Skeletal muscle satellite cell (primary cell): ENCODE measurements around the genes GRIN3B, FAM174C, GAMT, RPS15 and C19orf25.

GRCh38 chr19:944042-944659, 18.3 kb downstream of the ARID3A start:
- CAGE, long polyA plus RNA: no peak

DNA sequence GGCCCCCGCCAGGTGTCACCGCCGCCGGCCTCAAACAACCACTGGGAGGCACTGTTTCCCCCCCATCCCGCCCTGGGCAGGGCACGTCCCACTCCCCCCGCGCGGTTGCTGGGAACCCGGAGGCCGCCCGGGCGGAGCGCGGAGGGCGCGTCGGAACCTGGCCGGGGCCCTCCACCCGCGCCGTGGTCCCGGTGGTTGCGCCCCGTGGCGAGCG, at the start of gene GRIN3B:
Gene GRIN3B (plus strand): TSS at position 213 of the 214 bp plus-strand sequence.
- CAGE, long polyA plus RNA: no peak

DNA sequence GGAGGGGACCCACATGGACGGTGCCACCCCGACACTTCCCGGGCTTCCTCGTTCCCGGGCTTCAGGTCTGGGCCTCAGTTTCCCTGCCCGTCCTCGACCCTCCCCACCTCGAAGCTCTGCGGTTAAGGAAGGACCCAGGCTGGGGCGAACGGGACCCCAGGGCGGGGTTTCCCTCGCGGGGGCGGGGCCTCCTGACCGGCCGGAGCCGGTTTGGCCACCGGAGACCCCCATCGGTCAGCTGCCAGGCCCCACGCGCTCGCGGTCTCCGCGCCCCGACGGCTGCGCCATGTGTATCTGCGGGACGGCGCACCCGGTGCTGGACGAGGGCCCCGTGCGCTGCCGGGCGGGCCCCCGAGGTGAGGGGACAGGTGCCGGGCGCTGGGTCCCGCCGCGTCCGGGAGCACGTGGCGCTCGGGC, 4.0 kb downstream of the ARHGAP45 start:
- CAGE, long polyA plus RNA: no peak

- CAGE, long polyA plus RNA: no peak
Observed at GRCh38 chr19:1082193-1083381, 12.6 kb downstream of the POLR2E start.

- CAGE, long polyA plus RNA: no peak
Observed at GRCh38 chr19:1103598-1103865, 262 bp upstream of the GPX4 start.

DNA sequence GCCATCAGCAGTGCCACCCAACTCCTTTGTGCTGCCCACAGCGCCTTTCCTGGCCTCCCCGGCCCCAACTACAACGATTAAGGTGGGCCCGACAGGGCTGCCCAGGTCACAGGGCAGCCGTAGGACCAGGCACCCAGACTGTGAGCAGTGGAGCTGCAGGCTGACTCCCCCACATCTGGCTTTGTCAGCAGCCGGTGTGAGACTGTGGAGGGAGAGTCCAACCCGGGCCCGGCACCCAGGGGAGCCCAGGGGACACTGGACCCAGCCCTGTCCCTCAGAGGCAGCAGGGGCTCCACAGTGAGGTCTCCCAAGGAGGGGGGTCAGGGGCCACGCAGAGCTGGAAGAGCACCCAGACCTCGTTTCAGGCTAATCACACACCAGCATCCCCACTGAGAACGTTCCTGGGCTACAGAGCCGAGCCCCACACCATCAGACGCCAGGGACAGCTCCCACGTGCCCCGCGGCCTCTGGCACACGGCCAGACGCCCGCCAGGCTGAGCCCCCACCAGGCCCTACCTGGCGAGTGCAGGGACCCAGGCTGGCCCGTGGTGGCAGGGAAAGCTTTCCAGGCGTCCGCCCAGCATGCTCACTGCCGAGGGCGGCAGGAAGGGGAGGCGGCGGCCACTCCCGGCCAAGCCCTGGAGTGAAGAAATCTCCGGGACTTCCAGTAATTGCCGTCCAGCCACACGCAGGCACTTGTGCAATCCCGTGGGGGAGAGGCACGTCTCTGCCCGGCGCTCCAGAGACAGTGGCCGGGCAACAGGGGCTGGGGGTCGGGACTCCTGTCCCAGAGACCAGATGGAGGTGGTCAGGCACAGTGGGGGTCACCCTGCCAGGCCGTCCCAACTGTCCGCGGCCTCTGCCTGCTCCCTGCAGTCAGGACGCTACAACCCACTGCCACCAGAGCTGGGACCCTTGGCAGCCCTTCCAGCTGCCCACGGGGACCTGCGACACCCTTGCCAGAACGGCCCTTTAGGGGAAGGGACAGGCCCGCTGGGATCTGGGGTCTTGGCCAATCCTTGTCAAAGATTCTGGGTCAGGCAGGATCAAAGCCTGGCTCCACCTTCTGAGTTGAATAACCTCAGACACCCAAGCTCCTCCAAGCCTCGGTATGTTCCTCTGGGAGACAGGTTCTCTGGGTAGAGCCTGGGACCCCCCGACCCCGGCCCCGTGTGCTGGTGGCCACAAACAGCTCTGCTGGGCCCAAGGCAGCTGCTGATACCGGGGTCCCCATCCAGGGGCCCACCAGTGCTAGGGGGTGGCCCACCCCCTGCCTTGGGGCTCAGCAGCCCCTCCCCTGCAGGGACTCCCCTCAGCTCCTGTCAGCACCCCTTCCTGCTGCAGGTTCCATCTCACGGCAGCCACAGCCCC, 19.0 kb downstream of the SBNO2 start:
- CAGE, long polyA plus RNA: no peak

DNA sequence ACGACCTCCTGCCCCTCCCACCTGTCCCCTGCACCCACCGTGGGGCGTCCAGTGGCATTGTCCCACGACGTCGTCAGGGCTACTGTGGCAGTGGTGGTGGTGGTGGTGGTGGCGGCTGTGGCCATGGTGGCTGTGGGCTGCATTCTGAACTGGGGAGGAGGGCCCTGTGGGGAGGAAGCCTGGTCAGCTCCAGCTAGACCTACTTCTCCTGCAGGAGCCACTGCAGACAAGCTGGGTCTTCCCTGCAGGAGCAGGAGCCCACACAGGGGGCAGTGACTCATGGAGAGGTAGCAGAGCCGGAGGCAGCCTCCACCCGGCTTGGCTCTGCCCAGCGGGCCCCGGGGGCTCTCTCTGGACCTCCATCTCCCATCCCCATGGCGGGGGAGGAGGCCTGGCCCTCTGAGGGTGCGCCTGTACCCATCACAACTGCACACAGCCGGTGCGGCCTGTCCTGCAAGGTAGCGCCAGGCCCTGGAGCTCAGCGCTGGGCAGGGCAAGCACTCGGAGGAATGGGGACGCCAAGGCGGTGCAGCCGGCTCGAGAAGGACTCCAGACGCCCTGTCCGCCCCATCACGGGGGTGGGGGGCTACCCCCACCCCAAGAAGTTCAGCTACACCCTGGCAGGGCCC, 1.7 kb downstream of the CBARP start:
- CAGE, long polyA plus RNA: no peak

GRCh38 chr19:1260137-1260665, 8.9 kb upstream of the CIRBP start:
- CAGE, long polyA plus RNA: no peak

- CAGE, long polyA plus RNA: no peak
Observed at GRCh38 chr19:1263170-1263608, 5.9 kb upstream of the CIRBP start.

- CAGE, long polyA plus RNA: no peak
Observed at GRCh38 chr19:1274435-1275592, at the start of gene FAM174C. Gene FAM174C, plus strand, starts transcription at chr19:1275530.

DNA sequence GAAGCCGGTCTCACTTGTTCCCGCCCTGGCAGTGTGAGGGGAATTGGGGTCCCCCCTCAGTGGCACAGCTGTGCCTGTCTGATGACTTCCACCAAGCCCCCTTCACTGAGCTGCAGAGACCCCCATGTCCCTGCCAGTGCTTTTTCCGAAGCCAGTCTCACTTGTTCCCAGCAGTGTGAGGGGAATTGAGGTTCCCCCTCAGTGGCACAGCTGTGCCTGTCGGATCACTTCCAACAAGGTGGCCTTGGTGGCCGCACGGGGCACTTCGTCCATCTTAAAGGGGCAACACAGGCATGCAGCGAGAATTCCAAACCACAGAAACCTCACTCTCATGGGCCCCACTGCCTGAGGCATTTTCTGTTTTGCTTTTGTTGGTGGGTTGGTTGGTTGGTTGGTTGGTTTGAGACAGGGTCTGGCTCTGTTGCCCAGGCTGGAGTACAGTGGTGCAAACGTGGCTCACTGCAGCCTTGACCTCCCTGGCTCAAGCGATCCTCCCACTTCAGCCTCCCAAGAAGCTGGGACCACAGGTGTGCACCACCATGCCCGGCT, 3.8 kb upstream of the NDUFS7 start:
- CAGE, long polyA plus RNA: no peak

- CAGE, long polyA plus RNA: no peak
Observed at GRCh38 chr19:1401302-1401941, at the start of gene GAMT. Gene GAMT, minus strand, starts transcription at chr19:1401542.

GRCh38 chr19:1417778-1418898, 10.8 kb downstream of the DAZAP1 start:
- CAGE, long polyA plus RNA: no peak

- CAGE, long polyA plus RNA: no peak
Observed at GRCh38 chr19:1429873-1430640, 8.1 kb upstream of the RPS15 start.

DNA sequence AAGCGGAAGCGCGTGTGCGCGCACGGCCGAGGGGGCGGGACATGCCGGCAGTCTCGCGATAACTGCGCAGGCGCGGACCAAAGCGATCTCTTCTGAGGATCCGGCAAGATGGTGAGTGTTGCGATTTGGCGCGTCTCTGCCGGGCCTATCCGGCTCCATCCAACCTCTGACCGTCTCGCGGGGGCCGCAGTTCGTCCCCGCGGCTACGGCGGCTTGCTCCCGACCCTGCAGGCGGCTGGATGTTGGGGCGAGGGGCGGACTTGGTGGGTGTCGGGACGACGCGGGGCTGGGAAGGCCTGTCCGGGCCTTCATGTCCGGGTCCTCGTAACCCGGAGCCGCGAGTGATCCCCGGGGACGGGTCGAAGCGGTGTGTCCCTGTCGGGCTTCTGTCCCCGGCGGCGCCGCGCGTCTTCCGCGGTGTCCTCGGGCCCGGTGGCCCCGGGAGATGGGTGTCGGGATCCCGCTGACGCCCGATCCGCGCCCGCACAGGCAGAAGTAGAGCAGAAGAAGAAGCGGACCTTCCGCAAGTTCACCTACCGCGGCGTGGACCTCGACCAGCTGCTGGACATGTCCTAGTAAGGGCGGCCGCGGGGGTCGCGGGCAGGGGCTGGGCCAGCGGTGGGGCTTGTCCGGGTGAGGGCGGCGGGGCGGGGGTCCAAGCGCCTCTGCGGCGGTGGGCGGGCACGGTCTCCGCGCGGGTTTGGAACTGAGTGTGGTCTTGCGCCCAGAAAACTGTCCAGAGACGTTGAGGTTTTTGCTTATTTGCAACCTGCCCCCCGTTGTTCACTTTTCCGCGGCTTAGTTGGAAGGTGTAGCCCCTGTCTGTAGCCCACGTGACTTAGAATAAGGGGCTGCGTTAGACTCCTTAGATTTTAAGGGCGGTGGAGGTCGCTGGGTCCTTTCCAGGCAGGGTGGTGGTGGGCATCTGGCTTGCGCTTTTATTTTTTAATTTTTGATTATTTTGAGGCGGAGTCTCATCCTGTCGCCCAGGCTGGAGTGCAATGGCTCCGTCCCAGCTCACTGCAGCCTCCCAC, at the start of gene RPS15:
Gene RPS15 (plus strand): TSS at position 79 of the 1,034 bp plus-strand sequence.
- CAGE, long polyA plus RNA: start-site peak on the plus strand centred at position 81 of the sequence, 70 bp wide, 8,272 and 8,826 reads in 2 replicates

- CAGE, long polyA plus RNA: no peak
Observed at GRCh38 chr19:1468878-1469295, 10.1 kb downstream of the C19orf25 start.

- CAGE, long polyA plus RNA: no peak
Observed at GRCh38 chr19:1470151-1471147, 8.6 kb downstream of the C19orf25 start.

- CAGE, long polyA plus RNA: start-site peak on the minus strand at chr19:1479173-1479199, 30 and 28 reads in 2 replicates
Observed at GRCh38 chr19:1479088-1479848, at the start of gene C19orf25. Gene C19orf25, minus strand, starts transcription at chr19:1479215.

- CAGE, long polyA plus RNA: no peak
Observed at GRCh38 chr19:1503405-1503946, 9.3 kb downstream of the ADAMTSL5 start.

GRCh38 chr19:1509550-1510075, 3.2 kb downstream of the ADAMTSL5 start:
- CAGE, long polyA plus RNA: no peak